ENCODE measurements around the gene IL17RC.

DNA sequence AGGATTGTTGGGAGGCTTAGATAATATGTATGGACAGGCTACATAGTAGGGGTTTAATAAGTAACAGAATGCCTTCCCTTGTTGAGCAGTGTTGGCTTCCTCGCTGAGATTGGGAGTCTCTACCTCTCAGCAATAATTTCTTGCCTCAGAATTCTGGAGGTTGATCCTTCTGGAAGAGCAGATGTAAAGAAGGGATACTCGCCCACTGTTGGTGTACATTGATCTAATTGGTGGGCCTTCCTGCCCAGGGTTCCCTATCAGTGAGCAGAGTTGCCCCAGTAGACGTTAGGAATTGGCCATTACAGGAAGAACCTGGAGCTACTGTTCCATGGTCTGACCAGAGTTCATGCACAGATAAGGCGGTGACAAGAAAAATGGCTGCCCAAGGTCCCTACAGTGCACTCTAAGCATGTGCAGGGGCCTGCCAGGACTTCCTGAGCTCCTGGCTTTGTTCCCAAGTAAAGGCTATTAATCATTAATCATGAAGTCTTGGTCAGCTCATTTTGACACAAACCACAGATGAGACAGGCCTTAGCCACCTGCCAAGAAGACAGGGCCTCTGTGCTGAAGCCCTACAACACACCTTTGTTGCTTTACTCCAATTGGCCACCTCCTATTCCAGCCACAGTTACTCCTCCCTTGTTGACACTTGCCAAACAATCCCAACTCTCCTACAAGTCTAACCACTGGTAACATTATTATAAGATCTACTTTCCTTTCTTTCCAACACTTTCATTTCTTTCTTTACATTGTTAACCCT, 4.9 kb upstream of the IL17RE start:
- PRO-cap: no peak
CAGE:
- cytosol, long polyA minus RNA: no peak
- cytosol, long polyA plus RNA: no peak
- long polyA plus RNA: no peak
- nucleus, long polyA minus RNA: no peak
- nucleus, long polyA plus RNA: no peak

DNA sequence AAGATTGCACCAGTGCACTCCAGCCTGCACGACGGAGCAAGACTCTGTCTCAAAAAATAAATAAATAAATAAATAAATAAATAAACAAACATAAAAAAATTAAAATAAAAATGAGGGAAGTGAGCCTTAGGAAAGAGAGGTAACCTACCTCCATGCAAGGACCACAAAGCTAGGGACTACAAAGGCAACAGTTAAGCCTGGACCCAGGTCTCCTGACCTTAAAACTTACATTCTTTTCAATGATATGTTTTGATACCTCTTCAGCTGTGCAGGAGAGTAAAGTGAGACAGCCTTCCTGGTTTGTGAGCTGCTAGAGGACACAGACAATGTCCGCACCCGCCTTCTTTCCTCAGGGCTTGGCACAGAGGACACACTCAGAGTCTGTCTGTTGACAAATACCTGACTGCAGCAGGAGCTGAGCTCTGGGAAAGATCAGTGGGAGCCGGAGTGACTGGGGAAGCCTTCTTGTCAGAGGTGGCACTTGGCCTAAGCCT, 3.5 kb upstream of the IL17RC start:
- PRO-cap: no peak
CAGE:
- cytosol, long polyA minus RNA: no peak
- cytosol, long polyA plus RNA: no peak
- long polyA plus RNA: no peak
- nucleus, long polyA minus RNA: no peak
- nucleus, long polyA plus RNA: no peak

- PRO-cap: bidirectional peak, plus-strand start at chr3:9917098, minus-strand start at chr3:9917028
CAGE:
- cytosol, long polyA minus RNA: no peak
- cytosol, long polyA plus RNA: start-site peak on the plus strand at chr3:9917114-9917162, 56 and 98 reads in 2 replicates
- long polyA plus RNA: start-site peak on the plus strand at chr3:9917122-9917155, 121 and 112 reads in 2 replicates
- nucleus, long polyA minus RNA: start-site peak on the plus strand at chr3:9917119-9917155, 73 reads
- nucleus, long polyA plus RNA: start-site peak on the plus strand at chr3:9917114-9917155, 93 and 98 reads in 2 replicates
Observed at GRCh38 chr3:9916827-9917751, at the start of gene IL17RC. IL17RC (plus strand) TSS chr3:9917098.

DNA sequence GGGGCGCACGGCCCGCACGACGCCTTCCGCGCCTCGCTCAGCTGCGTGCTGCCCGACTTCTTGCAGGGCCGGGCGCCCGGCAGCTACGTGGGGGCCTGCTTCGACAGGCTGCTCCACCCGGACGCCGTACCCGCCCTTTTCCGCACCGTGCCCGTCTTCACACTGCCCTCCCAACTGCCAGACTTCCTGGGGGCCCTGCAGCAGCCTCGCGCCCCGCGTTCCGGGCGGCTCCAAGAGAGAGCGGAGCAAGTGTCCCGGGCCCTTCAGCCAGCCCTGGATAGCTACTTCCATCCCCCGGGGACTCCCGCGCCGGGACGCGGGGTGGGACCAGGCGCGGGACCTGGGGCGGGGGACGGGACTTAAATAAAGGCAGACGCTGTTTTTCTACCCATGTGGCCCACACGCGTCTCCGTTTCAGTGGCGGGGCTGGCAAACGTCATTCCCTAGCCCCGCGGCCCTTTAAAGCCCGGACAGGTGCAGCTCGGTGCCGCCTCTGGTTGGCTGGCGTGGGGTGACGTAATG, 342 bp upstream of the CRELD1 start:
- PRO-cap: bidirectional peak, plus-strand start outside the sequence, minus-strand start at position 419 of the sequence
CAGE:
- cytosol, long polyA minus RNA: no peak
- cytosol, long polyA plus RNA: no peak
- long polyA plus RNA: no peak
- nucleus, long polyA minus RNA: start-site peak on the minus strand centred at position 286 of the sequence, 8 bp wide, 5 reads; start-site peak on the minus strand centred at position 422 of the sequence, 28 bp wide, 5 reads
- nucleus, long polyA plus RNA: no peak

DNA sequence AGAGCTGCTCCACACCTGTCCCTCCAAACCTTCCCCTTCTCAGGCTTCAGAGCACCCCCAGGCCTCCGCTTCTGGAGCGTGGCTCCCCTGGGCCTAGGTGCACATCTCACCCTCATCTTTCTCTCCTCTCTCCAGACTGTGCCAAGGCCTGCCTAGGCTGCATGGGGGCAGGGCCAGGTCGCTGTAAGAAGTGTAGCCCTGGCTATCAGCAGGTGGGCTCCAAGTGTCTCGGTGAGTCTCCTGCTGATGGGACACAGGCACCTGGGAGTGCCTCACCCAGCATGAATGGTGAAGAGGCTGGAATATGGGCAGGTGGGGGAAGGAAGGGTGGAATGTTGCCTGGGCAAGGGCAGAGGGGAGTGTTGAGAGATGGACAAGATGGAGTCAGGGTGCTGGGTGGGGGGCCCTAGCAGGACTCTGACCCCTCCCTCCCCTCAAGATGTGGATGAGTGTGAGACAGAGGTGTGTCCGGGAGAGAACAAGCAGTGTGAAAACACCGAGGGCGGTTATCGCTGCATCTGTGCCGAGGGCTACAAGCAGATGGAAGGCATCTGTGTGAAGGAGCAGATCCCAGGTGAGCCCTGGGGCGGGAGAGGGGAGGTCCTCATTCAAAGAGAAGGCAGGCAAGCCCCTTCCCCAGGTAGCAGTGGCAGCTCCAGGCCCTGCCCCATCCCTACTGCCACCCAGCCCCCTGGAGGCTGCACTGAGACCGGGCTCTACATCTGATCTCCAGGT, 9.1 kb downstream of the PRRT3 start:
- PRO-cap: no peak
CAGE:
- cytosol, long polyA minus RNA: no peak
- cytosol, long polyA plus RNA: no peak
- long polyA plus RNA: no peak
- nucleus, long polyA minus RNA: no peak
- nucleus, long polyA plus RNA: no peak

DNA sequence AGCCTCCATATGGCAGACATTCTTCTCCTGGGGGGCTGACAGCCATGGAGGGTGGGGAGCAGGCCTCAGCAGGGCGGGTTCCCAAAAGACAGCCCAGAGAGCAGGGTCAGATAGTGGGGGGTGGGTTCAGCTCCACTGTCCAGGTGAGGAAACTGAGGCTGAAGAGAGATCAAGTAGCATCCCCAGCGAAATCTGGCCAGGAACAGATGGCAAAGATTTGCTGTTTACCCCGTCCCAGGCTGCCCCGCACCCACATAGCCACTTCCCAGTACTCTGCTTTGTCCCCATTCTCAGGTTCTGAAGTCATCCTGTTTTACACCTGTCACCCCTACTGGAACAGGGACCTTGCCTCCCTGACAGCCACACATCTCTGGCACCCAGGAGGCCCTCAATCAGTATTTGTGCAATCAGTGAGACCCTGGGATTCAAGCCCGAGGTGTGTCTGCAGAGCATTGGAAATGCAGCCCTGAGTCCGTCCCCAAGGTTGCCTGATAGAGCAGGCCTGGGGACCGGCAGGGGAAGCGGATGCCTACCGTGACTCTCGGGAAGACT, 17.7 kb upstream of the FANCD2 start:
- PRO-cap: no peak
CAGE:
- cytosol, long polyA minus RNA: no peak
- cytosol, long polyA plus RNA: no peak
- long polyA plus RNA: no peak
- nucleus, long polyA minus RNA: no peak
- nucleus, long polyA plus RNA: no peak

GRCh38 chr3:10022482-10023096, 3.6 kb upstream of the FANCD2 start:
- PRO-cap: no peak
CAGE:
- cytosol, long polyA minus RNA: no peak
- cytosol, long polyA plus RNA: no peak
- long polyA plus RNA: no peak
- nucleus, long polyA minus RNA: no peak
- nucleus, long polyA plus RNA: no peak

- PRO-cap: no peak
CAGE:
- cytosol, long polyA minus RNA: no peak
- cytosol, long polyA plus RNA: no peak
- long polyA plus RNA: no peak
- nucleus, long polyA minus RNA: no peak
- nucleus, long polyA plus RNA: no peak
Observed at GRCh38 chr3:10234894-10235229, 13.4 kb upstream of the TATDN2 start.

GRCh38 chr3:10738544-10739340, 77.3 kb upstream of the SLC6A11 start:
- PRO-cap: no peak
CAGE:
- cytosol, long polyA minus RNA: no peak
- cytosol, long polyA plus RNA: no peak
- long polyA plus RNA: no peak
- nucleus, long polyA minus RNA: no peak
- nucleus, long polyA plus RNA: no peak

DNA sequence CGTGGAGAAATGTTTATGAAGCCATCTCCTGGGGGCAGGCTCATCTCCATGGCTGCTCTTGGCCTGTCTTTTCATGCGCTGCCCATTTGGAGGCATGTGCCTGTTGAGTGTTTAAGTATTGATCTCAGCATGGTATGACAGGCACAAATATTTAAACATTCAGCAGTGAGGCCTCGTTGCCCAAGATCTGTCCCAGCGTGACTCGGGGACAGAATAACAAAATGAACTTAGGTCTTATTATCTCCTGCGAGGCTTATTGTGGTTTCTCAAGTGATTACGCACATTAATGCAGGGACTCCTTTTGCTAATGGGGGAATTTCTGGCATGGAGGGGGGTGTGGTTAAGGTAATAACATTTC, 4.5 kb upstream of the SLC6A1 start:
- PRO-cap: no peak
CAGE:
- cytosol, long polyA minus RNA: no peak
- cytosol, long polyA plus RNA: no peak
- long polyA plus RNA: no peak
- nucleus, long polyA minus RNA: no peak
- nucleus, long polyA plus RNA: no peak

DNA sequence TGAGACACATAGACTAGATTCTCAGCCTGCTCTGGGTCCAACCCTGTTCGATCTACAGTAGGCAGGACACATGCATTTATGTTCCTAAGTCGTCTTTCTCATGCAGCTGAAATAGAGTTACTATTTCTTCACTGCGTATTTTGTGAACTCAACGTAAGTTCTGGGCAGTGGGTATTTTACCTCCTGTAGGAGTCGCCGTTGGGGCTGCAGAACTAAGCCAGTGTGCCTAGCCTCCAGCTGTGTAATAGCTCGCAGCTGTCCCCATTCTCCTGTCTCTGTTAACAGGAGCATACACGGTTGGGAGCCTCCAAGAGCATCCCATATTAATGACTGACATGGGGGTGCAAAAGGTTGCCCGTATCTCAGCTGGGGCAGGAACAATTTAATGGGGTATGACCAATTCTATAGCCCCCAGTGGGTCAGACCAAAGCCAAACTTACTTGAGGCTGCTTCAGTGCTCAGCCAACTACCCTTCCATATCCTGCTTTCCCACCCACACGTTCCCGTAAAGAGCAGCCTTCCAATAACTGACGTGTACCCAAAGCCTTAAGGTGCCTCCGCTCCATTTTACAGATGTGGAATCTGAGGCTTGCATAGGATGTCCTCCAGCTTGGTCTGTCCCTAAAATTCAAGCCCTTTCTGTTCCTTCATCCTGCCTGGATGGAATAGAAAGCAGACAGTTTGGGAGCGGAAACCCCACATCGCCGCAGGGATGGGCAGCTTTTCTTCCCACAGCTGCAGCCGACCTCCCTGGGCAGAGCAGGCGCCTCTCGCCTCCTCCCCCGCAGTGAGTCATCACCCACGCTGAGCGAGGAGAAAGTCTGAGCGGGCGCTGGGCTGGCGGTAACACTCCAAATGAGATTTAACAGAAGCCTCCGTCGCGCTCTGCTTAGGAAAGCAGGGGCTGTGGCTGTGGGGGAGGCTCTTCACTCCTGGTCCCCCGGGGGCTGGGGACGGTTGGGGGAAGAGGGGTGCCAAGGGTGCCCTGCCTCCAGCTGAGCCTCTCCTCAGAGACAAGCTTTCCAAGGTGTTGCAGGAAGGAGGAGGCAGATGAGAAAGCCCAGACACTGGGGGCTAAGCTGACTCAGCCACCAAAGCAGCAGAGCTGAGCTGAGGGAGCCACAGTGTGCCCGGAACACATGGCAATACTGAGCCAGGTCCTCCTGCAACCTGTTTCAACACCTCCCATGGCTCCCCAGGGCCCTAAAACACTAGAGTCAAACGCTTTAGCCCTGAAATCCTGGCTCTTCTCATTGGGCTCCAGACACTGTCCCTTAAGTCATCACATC, 57.9 kb upstream of the HRH1 start:
- PRO-cap: no peak
CAGE:
- cytosol, long polyA minus RNA: no peak
- cytosol, long polyA plus RNA: no peak
- long polyA plus RNA: no peak
- nucleus, long polyA minus RNA: no peak
- nucleus, long polyA plus RNA: no peak

- PRO-cap: no peak
CAGE:
- cytosol, long polyA minus RNA: no peak
- cytosol, long polyA plus RNA: no peak
- long polyA plus RNA: no peak
- nucleus, long polyA minus RNA: no peak
- nucleus, long polyA plus RNA: no peak
Observed at GRCh38 chr3:11433857-11434704, 161.9 kb downstream of the ATG7 start.

- PRO-cap: no peak
CAGE:
- cytosol, long polyA minus RNA: no peak
- cytosol, long polyA plus RNA: no peak
- long polyA plus RNA: no peak
- nucleus, long polyA minus RNA: no peak
- nucleus, long polyA plus RNA: no peak
Observed at GRCh38 chr3:11554600-11555221, 89.0 kb downstream of the VGLL4 start.

DNA sequence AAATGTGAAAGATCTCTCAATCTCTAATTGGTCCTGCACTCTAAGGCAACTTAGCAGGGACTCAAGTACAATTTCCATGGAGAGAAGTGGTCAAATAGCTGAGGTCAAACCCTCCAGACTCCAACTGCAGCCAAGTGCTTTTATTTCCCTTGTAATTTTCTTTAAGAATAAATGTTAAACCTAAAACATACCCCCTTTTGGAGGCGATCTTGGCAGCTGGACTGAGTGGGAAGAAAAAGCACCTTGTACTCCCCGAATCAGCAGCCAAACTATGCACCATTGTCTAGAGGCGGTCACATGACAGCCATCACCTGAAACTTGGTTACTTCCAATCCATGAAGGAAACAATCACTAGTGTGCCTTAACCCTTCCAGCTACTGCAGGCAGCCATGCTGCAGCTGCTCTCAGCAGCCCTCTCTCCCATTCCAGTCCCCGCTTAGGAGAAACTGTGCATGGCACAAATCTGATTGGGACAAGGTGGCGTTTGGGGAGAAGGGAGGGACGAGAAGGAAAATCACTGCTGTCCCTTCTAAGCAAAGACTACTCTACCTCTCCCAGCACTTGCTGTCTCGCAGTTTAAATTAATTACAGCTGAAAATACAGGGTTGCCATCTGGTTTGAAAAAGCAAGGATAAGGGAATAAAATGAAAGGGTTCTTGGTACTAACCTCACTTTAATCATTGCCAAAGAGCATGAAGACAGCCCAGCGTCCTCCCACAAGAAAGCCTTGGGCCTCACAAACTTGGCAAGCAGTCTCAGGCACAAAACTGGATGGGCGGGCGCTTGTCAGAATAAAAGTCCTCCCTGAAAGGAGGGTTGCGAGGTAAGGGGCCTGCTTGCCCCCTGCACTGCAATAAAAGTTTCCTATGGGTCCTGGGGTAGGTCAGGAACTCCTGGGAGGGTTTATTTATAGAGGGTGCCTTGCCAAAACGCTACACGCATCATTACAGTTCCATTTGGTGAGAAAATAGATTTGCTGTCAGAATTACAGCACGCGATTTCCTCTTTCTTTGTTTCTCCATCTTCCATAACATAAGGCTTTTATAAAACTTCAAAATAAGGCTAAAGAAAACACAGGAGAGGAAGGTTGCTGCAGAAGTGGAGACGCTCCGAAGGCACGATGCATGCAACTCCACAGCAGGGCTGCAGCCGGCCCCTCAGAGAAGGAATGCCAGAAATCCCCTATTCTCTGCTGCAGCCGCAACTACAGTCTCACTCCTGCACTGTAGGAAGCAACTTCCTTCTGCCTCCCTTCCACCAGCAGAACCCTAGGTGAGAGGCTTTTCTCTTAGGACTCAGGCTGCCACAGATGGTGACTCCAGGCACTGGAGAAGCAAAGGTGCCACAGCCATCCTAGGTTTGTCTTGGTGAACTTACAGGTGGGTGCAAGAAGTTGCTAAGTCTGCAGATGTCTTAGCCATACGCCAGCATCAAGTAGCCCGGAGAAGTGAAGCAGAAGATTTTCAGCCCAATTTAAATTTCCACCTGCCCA, 61.5 kb downstream of the VGLL4 start:
- PRO-cap: no peak
CAGE:
- cytosol, long polyA minus RNA: start-site peak on the minus strand centred at position 723 of the sequence, 94 bp wide, 18 reads
- cytosol, long polyA plus RNA: no peak
- long polyA plus RNA: no peak
- nucleus, long polyA minus RNA: start-site peak on the plus strand centred at position 1,077 of the sequence, 37 bp wide, 20 reads; start-site peak on the plus strand centred at position 1,206 of the sequence, 7 bp wide, 6 reads
- nucleus, long polyA plus RNA: no peak

DNA sequence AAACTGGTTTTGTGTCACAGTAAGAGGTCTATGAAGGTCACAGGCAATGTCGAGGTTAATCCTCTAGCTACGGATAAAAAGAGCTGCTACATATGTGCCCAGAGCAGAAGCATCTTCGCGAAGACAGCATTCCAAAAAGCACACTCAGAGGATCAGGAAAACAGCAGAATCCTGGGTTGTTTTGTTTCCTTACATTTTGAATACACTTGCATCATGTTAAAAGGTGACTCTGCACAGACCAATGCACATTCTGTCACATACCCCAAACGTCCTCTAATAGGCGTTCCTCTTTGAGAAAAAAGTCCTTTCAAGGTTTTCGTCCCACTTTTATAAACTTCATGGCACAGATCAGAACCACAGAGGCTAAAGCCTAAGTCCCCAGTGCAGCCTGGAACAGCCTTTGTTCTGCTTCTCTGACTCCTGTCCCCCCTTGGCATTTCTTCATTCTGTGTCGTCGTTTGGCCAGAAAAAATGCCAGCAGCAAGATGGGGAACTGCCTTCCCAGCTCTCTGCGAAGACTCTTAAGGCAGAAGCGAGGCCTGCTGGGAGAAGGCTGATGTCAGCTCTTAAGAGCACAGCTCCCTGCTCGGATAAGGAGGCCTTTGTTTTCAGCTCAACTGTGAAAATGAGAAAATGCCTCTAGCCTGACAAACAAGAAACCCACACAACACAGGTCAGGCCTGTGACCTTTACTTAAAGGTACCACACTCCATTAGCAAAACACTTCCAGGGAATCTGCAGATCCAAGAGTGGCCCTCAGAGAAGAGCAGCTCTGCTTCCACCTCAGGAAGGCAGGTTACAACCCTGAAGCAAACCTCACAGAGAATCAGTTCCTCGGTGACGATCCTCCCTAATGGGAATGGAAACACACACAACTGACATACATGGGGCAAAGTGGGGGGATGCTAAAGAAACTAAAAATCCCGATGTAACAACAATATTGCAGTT, 52.5 kb downstream of the VGLL4 start:
- PRO-cap: no peak
CAGE:
- cytosol, long polyA minus RNA: no peak
- cytosol, long polyA plus RNA: no peak
- long polyA plus RNA: no peak
- nucleus, long polyA minus RNA: no peak
- nucleus, long polyA plus RNA: no peak

- PRO-cap: no peak
CAGE:
- cytosol, long polyA minus RNA: no peak
- cytosol, long polyA plus RNA: no peak
- long polyA plus RNA: no peak
- nucleus, long polyA minus RNA: no peak
- nucleus, long polyA plus RNA: no peak
Observed at GRCh38 chr3:11592224-11592767, 51.4 kb downstream of the VGLL4 start.

DNA sequence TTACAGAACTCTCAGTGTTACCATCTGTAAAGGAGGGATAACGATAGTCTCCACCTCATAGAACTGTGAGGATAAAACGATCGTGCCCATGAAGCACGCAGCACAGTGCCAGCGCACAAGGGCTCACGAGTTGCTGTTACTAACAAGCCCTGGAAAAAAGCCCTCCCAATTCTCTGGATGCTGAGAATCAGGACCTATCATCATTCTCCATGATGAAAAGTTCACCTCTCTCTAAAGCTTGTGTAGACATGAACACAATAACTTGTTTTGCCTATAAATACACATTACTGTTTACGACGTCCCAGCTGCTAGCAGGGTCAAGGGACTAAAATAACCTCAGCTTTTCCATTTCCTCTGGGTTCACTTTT, 51.0 kb downstream of the VGLL4 start:
- PRO-cap: no peak
CAGE:
- cytosol, long polyA minus RNA: no peak
- cytosol, long polyA plus RNA: no peak
- long polyA plus RNA: no peak
- nucleus, long polyA minus RNA: no peak
- nucleus, long polyA plus RNA: no peak

GRCh38 chr3:11613681-11614204, 30.0 kb downstream of the VGLL4 start:
- PRO-cap: no peak
CAGE:
- cytosol, long polyA minus RNA: no peak
- cytosol, long polyA plus RNA: no peak
- long polyA plus RNA: no peak
- nucleus, long polyA minus RNA: no peak
- nucleus, long polyA plus RNA: no peak

DNA sequence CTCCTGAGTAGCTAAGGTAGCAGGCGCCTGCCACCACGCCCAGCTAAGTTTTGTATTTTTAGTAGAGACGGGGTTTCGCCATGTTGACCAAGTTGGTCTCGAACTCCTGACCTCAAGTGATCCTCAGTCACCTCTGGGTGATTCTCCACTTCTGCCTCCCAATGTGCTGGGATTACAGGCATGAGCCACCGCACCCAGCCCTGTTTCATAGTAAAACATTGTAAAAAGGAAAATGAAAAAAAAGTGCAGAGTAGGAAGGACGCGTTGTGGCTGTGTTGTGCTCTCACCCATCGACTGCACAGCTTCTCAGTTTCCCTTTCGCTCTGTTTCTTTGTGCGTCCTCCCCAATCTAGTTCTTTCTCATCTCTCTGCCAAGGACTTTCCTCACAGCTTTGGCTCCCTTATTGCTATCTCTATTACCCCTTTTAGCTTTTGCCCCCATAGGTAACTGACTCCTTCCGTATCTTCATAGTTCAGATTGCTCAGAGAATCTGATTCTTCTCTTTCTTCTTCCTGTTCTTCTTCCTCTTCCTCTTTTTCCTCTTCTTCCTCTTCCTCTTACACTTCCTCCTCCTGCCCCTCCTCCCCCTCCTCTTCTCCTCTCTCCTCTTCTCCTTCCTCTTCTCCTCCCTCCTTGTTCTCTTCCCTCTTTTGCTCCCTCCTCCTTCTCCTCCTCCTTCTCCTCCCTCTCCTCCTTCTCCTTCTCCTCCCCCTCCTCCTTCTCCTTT, 81.0 kb upstream of the VGLL4 start:
- PRO-cap: no peak
CAGE:
- cytosol, long polyA minus RNA: no peak
- cytosol, long polyA plus RNA: no peak
- long polyA plus RNA: no peak
- nucleus, long polyA minus RNA: no peak
- nucleus, long polyA plus RNA: no peak

GRCh38 chr3:12154801-12155229, 3.9 kb downstream of the TIMP4 start:
- PRO-cap: no peak
CAGE:
- cytosol, long polyA minus RNA: no peak
- cytosol, long polyA plus RNA: no peak
- long polyA plus RNA: no peak
- nucleus, long polyA minus RNA: no peak
- nucleus, long polyA plus RNA: no peak

Data from endothelial cell of umbilical vein (primary cell).